SP-49 (cell line): Measurements from ENCODE around the genes PRMT3 and BDNF.

- PRO-cap, result no peak
Observed at GRCh38 chr11:19736836-19737286, 24.2 kb downstream of the NAV2 start.

DNA sequence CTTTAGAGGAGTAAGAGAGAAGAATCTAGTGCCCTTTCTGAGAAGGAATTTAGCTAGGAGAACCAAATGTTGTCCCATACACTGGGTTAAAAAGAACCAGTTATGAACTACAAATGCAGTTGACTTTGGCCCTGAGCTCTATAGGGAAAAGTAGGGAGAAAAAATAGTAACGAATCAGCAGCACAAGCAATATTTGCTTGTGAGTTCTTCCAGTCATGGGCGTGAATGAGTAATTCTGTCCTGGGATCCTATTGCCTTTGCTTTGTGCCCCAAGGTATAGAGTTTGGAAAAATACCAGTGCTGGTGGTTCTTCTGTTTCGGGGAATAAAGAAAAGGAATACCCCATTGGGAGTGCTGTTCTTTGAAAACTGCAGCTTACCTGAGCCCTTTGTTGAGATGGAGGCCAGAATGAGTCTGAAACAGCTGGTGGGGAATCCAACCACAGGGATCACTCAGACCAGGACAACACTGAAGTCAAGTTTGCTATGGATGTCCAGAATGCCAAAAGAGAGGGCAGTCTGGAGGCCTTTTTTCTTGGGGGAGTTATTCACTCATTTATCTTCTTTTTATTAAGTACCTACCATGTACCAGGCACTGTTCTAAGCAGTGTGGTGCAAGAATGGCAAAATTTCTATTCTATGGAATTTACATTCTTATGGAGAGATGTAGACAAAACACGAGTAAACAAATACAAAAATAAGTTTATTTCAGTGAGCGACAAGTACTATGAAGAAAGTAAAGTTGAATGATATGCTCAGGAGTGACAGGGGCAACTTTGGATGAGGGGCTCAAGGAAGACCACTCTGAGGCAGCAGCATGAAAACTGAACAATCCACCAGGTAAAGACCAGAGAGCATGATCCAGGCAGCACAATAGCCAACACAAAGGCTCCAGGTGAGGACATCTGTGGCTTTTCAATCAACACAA, 48.3 kb downstream of the NAV2 start:
- PRO-cap, result no peak

DNA sequence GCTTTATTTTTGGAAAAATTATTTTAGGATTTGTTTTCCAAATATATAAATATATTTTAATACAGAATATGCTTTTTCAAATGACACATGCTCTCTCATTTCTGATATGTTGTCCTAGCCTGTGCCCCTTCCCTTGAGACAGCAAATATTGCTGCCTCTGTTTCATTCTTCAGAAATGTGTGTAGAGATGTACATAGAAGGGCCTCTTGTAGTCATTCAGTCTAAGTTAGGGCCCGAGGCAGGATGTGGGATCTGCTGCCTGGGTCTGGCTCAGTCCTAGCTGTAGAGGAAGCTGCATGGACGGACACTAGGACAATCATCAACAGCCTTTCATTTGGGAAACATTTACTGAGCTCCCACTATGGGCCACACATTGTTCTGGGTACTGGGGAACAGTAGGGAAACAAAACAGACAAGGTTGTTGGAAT, 62.5 kb downstream of the NAV2 start:
- PRO-cap, result no peak

DNA sequence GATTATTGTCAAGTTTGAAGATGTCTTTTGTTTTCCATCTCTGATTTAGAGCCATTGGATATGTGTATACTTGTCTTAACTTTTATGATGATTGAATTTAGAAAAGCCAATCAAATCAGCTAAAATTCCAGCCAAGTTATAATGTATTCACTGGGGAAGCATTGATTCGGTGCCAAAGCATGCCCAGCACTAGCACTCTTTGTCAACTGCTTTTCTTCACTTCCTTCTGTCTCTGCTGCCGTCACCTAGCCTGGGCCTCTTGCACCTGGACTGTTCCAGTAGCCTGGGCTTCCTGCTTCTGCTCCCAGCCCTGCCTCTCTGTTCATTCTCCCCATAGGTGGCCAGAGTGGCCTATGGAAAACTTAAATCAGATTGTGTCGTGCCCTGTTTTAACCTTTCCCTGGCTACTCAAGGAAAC, 80.7 kb downstream of the NAV2 start:
- PRO-cap, result no peak

DNA sequence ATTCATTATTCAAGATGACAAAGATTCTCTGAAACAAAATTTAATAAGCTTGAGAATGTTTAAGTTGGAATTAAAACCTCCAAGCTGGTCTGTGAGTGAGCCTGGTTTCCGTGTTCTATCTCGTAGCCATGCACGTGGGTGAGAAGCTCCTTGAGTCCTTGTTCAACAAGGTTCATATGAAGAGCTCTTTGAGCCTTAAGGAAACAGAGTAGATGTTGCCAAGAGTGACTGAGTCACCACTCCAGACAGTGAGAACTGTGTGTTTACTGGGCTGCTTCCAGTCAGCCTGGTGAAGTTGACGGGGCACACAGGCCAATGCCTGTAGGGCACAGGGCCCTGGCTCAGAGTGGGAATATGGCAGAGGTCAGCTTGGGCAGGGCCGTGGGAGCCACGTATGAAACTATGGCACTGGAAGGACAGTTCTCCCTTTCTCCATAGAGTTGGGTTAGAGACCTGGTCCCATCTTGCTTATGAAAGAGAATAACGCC, 206.6 kb downstream of the NAV2 start:
- PRO-cap, result no peak

- PRO-cap, result no peak
Observed at GRCh38 chr11:20001864-20002515, 158.3 kb downstream of the DBX1 start.

DNA sequence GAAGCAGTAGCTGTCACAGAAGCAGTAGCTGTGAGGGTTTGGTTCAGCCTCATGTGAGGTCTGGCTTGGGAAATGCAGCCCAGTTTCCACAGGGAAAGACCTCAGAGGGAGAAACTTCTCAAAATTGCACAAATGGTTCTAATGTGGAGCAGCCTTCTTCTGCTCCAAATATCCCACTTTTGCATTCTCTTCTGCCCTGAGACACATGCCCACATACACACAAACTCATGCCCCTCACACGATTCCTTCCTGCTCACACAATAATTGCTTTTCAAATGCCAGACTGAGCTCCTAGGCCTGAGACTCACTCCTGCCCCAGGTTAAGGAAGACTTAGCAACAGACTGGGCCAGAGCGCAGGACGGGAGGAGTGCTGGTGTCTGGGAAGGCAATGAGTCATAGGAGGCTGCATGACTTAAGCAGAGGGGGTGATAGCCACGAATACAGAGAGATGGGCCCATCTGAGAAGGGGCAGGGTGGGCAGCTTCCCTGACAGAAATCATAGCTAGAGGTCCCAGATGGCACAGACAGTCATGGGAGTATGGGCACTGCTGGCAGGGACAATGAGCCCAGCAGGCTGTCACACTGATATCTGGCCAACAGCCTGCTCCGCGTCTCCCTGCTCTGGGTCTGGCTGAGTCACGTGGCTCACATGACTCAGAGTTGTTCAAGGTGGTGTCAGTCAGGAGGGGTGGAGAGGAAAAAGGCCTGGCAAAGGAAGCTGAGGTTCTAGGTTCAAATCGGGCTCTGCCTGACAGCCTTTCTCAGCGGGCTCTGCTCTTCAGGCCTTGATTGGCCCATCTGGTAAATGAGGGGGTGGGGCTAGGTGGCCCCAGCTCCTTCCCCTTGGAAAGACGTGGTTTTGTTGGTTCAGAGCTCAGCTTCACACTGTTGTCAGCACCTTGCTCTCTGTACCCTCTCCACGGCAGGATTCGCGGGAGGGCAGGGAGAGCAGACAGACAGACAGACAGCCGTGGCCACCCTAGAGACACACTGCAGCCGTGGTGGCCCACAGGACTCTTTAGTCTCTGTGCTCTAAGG, 48.0 kb downstream of the DBX1 start:
- PRO-cap, result no peak

DNA sequence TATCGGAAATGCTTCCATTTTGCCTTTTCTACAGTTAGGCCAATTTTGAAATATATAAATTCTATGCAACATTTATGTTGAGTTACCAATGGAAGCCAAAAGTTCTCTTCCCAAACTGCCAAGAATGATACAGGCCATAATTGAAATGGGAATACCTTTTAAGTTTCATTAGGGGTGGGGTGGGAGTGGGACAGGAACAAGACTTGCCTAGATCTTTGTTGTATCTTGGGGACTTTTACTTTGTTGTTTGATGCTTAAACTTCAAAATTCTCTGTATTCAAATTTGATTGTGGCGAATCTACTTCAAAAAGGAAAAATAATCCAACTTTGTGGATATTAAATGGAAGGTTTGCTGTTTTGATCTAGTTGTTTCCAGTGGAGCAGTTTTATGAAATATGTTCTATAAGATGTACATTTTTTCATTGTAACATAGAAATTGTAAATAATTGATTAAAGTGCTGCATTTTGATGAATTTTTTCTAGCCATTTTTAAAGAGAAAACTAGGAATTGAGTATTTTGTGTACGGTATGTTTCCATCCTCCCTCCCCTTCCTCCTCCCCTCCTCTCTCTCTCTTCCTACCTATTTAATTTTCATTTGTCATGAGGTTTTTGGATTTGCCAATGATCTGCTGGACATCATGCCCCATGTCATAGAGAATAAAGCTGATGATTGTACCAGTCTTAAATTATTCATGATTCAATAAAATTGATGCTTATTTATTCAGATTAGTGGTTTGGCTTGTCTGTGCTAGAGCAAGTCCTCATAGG, 39.2 kb downstream of the DBX1 start:
- PRO-cap, result no peak

- PRO-cap, result unidirectional peak, minus-strand start at chr11:20387191; bidirectional peak, plus-strand start at chr11:20387716, minus-strand start at chr11:20387411
Observed at GRCh38 chr11:20387078-20387798, at the start of gene PRMT3. Gene PRMT3, plus strand, starts transcription at chr11:20387716.

- PRO-cap, result no peak
Observed at GRCh38 chr11:22082842-22083183, 110.1 kb upstream of the ANO5 start.

DNA sequence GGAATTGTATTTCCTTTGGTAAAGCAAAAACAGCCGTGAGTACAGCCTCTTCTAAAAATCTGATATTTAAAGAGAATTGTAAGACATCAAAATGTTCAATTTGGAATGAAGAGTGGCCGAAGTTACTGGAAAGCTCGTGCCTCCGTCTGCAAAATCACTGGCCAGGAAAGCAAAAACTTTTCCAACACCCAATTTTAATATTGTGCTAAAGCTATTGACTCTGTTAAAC, 303 bp upstream of the GAS2 start:
- PRO-cap, result no peak

- PRO-cap, result no peak
Observed at GRCh38 chr11:22981167-22981491, 120.9 kb upstream of the CCDC179 start.

DNA sequence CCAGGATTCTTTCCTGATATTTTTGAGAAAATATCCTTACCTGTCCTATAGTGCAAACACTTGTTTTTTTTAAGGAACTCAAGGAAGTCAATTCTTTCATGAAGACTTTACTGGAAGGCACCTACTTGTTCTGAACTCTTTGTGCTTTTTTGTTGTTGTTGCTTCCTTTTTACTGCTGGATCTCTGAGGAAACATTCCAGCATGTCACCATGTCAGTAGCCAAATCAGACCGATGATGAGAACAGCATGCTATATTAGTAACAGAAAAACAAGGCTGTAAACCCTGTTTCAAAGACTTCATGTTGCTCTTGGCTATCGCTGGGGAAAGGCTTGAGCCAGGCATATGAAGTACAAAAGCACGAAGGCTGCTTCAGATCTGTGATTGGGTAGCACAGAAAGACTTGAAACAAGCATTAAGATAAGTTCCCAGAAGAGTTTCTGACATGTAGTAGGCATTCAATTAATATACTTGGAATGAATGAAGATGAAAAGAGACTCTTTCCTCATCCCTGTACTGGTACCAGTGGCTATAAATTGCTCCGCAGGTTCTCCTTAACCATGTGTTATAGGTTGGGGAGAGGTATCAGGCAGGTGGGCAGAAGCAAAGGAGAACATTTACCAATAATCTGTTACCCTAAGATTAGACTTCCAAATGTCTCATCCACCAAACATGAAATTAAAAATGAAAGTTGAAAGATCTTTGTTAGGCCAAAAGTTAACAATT, 125.7 kb upstream of the SLC5A12 start:
- PRO-cap, result no peak

DNA sequence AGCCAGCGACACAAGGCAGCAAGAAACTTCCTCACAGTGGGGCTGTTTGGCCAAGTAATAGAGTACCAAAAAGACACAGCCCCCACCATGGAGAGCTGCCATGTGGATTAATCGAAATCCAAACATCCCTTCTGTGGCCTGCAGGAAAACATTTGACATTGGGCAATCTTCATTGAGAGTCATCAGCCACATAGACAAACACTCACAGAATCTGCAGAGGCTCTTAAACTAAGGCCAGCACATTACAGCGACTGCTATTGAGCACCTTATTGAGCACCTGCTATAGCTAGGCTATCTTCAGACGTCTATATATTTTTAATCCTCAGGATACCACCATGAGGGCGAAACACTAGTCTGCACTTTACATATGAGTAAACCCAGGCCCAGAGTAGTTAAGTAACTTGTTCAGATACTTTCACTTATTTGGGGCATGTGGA, 43.5 kb upstream of the FIBIN start:
- PRO-cap, result no peak

GRCh38 chr11:27233515-27234703, 129.1 kb downstream of the CCDC34 start:
- PRO-cap, result unidirectional peak, minus-strand start at chr11:27234163

- PRO-cap, result no peak
Observed at GRCh38 chr11:27471149-27471765, 1.3 kb downstream of the LGR4 start.

- PRO-cap, result no peak
Observed at GRCh38 chr11:27699998-27701111, at the start of gene BDNF. Gene BDNF, minus strand, starts transcription at chr11:27700455.

- PRO-cap, result no peak
Observed at GRCh38 chr11:27934115-27934611, 173.8 kb downstream of the KIF18A start.

DNA sequence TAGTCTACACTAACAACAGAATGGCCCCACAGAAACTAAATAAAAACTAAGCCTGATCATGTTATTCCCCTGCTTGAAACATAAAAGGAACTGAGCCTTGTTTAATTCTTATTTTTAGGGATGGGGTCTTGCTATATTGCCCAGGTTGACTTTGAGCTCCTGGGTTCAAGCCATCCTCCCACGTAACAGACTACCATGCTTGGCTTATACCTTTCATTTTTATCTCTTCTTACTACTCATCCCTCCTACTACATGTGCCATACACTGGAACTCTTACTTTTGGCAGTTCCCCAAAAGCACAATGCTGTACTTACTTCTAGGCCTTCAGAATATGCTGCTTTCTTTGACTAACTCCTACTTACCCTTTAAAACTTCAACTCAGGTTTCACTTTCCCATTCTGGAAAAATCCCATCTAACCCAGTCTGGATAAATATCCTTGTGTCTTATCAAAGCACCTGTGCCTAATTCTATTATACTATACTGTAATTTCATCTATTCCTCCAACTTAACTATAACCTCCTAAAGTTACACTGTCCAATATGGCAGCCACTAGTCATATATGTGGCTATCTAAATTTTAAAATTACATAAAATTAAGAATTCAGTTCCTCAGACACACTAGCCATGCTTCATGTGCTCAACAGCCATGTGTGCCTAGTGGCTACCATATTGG, 62.9 kb downstream of the IMMP1L start:
- PRO-cap, result no peak

- PRO-cap, result no peak
Observed at GRCh38 chr11:31477666-31478305, 31.6 kb downstream of the IMMP1L start.